GM19239 (cell line): Measurements from ENCODE around the gene TMEM72.

DNA sequence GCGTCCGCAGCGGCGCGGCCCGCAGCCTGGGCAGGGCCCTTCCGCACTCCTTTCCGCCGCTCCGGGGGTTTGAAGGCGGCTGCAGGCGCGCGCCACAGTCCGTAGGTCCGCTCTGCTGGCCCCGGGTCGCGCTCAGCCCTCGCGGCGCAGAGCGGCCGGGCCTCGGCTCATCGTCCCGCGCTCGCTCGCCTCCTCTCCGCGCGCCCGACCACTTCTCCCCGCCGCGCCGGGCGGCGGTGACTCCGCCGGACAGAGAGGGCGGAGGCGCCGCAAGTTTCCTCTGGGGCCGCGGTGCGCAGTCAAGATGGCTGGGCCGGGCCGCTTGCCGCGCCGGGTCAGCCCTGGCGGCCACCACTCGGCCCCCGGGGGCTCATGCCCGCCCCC lies 508 bp downstream of the FZD8 start:
- RRBS = 2% methylated on average over 36 of the region's 57 CpGs

- RRBS = no CpG with 5 or more reads among the region's 11 CpGs
Observed at GRCh38 chr10:36450236-36450897, 675.0 kb upstream of the ANKRD30A start.

DNA sequence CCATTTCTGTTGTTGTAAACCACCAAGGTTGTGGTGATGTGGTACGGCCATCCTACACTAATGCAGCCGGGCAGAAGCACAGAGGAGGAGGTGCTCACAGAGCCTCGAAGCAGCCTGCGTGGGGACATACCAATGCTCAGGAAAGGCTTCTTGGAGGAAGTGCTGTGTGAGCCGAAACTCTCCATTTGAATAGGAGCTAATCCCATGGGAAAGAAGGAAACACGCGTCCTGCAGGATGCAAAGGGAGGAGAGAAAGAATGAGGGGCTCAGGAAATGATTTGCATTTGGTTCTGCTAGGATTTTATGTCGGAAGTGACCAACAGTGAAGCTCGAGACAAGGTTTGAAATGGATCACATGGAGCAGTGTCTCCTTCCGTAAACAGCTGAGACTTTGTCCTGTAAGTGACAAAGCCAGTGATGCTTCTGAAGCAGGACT lies 477.8 kb upstream of the ANKRD30A start:
- RRBS = no CpG with 5 or more reads among the region's 10 CpGs

- RRBS = no CpG with 5 or more reads among the region's 4 CpGs
Observed at GRCh38 chr10:38028890-38029306, 18.4 kb downstream of the ZNF33A start.

DNA sequence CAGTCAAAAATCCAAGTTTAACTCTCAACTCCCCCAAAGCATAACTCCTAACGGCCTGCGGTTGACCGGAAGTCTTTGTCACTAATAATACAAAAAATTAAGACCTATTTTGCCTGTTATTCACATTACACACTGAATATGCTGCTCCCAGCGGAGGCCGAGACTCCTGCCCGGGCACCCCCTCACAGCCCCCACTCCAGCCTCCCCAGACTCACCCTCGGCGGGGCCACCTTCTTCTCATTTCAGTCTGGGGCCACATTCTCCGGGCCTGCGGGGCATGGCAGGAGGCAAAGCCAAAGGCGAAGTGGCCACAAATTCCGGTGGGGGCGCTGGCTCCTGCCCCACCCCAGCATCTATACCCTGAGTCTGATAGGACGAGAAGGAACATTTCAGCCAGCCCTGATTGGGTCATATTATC lies 163.3 kb downstream of the ZNF33B start:
- RRBS = 80% methylated on average over 8 of the region's 14 CpGs

DNA sequence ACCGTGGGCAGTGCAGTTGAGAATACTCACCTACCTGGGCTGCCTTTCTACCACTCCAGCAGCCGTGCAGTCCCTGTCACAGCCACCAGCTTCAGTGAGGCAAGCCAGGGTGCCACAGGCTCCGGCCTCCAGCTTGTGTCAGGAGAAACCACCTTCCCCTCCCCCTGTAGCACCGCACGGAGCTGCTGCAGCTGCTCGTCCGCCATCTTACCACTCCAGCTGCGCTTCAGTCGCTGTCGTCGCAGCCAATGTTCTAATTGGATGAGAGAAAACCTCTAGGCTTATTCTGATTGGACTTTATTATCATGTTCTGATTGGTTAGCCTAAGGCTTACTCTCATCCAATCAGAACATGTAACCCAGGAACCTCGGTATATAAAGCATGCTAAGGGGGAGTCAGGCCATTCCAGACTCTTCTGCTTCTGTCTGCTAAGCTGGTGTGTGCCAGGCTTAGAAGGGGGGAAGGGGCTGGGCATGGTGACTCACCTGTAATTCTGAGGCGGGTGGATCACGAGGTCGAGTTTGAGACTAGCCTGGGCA lies 53.2 kb upstream of the ZNF33B start:
- RRBS = no CpG with 5 or more reads among the region's 15 CpGs

DNA sequence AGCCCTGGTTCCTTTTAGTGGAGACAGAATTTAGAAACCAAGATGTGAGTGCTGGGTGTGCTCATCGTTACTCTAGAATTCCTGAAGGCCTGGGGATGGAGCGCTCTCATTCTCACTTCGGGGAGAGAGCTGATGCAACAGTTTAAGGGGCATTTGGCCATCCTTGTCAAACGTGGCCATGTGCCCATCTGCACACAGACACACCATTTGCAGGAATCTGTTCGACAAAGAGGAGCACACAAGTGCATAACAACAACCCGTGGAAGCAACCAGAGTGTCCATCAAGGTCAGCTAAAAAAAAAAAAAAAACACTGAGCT lies 23.1 kb upstream of the RET start:
- RRBS = no CpG with 5 or more reads among the region's 6 CpGs

DNA sequence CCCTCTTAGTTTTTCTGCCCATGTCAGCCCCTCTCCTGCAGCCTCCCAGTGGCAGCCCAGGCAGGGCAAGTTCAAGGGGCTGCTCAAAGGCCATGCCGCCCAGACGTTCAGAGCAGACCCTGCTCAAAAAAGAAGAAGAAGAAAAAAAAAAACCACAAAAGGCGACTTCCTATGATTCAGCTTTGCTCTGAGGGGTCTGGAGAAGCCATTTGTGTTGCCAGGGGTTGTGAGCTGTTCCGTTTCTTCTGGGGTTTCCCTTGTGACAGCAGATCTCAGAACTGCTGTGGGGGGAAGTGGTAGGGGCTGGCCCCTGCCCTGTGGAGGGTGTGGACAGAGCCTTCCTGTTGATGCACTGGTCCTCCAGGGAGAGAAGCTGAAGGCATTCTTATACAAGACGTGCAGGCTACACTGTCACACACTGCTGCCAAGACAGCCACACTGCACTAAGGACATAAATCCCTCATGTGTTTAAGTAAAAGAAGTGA lies 17.4 kb upstream of the CSGALNACT2 start:
- RRBS = no CpG with 5 or more reads among the region's 5 CpGs

- RRBS = no CpG with 5 or more reads among the region's 4 CpGs
Observed at GRCh38 chr10:43140235-43141016, 2.2 kb downstream of the CSGALNACT2 start.

DNA sequence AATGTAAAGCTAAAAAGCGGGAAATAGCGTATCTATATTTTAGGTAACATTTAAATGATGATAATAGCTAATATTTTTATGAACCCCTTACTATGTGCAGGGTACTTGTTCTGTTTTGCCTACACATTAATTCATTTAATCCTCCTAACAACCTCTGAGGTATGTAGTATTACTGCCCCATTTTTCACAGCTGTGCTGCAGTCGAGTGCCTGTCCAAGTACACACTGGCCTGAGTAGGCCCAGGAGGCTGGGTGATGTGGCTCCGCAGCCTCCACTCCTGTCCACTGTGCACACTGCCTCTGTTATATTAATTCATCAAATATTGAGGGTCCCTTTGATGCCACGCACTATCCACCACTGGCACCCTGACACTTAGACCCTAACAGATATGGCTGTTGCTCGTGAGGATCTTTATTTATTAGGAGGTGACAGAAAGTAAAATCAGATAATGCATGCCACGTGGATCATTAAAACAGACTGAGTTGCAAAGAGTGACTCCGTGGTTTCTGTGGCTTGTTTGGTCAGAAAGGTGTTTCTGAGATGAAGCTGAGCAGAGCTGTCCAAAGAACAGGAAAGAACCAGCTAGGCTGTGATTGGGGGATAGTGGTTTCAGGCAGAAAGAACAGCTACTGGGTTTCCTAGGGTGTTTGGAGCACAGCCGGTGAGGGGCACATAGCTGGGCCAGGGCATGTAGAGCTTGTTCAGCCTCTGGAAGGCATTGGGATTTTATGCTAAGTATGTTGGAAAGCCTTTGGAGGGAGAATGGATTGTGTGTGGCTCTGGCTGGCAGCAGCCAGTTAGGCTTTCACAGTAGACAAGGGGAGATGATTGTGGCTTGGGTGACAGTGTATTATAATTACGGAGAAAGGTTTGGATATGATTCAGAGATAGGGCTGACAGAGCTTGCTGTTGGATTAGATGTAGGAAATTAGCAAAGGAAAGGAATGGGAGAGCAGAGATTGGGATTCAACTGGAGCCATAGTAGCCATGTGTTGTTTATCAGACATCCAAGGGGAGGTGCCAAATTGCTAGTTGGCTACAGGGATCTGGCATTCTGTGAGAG lies 34.4 kb downstream of the CSGALNACT2 start:
- RRBS = no CpG with 5 or more reads among the region's 10 CpGs

GRCh38 chr10:43362120-43362962 lies 9.1 kb upstream of the FXYD4 start:
- RRBS = no CpG with 5 or more reads among the region's 58 CpGs

- RRBS = no CpG with 5 or more reads among the region's 16 CpGs
Observed at GRCh38 chr10:43391345-43392081, 17.5 kb downstream of the HNRNPF start.

DNA sequence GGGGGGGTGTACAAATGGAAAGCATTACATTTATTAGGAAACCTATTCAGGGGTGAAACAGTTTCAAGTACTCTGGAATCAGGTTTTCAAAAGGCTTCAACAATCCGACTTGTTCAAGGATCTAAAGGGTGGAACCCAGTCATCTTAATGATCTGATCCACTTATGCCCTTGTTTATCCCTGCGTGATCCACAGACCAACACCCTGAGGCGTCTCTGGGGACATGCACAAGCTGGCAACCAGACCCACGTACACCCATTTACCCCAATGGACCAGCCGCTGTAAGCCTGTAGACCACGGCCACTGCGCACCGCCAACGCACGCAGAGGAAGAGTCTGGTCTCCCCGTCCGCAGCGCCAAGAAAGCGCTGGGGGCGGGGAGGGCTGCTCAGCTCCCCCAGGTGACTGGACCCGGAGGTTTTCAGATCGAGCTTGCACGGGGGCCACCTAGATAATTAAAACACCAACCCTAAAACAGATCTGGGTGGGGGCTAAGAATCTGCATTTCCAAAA lies 13.3 kb downstream of the HNRNPF start:
- RRBS = no CpG with 5 or more reads among the region's 18 CpGs

- RRBS = 2% methylated on average over 16 of the region's 48 CpGs
Observed at GRCh38 chr10:43397110-43397652, 11.8 kb downstream of the HNRNPF start.

GRCh38 chr10:43707599-43708470 lies 59.2 kb upstream of the ZNF32 start:
- RRBS = no CpG with 5 or more reads among the region's 15 CpGs

- RRBS = no CpG with 5 or more reads among the region's 1 CpG
Observed at GRCh38 chr10:43961167-43961490, 312.4 kb upstream of the ZNF32 start.

- RRBS = no CpG with 5 or more reads among the region's 9 CpGs
Observed at GRCh38 chr10:44380740-44381272, 4.1 kb downstream of the CXCL12 start.

GRCh38 chr10:44386344-44386969 lies 1.6 kb upstream of the CXCL12 start:
- RRBS = 6% methylated on average over 16 of the region's 42 CpGs

GRCh38 chr10:44882376-44882575 lies 28.9 kb upstream of the TMEM72 start:
- RRBS = no CpG with 5 or more reads among the region's 4 CpGs

DNA sequence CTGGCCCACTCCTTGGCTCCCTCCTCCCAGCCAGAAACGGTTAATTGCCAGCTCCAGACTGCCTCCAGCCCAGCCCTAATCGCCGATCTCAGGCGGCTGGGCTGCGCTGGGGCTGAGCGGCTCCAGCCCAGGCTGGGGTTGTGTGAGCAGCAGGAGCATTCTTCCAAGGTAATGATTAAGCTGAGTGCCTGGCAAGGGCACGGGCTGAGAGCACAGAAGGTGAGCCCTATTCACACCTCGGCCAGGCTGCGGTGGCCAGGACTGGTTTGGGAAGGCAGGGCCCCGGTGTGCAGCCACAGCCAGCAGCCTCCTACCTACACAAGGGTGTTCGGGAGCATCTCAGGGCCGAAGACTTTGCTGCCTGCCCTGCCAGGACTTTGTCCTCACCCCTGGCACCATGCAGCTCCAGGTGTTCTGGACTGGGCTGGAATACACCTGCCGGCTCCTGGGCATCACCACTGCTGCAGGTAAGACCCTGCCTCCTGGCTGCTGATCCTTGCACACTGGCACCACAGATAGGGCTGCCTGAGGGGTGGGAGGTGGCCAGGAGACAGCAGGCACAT lies at the start of gene TMEM72:
TMEM72 (plus strand) TSS at position 222 of the 563 bp plus-strand sequence.
- RRBS = no CpG with 5 or more reads among the region's 13 CpGs